Cardiac fibroblast (primary cell): ENCODE data around the gene NBEA.

DNA sequence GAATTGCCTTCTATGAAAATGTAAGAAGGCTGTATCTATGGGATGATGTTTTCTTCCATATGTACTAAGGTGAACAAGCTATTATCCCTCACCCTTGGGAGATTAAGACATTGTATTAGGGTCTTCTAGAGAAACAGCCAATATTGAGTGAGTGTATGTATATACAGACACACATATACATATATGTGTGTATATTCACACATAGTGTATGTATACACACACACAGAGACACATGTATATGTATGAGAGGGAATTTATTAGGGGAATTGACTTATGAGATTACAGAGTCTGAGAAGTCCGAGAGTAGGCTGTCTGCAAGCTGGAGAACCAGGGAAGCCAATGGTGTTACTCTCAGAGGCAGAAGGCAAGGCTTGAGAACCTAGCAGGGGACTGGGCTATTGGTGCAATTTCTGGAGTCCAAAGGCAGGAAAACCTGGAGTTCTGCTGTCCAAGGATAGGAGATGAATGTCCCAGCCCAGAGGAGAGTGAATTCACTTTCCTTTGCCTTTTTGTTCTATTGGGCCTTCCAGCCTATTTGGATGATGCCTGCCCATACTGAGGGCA lies 86.0 kb downstream of the PDS5B start:
- RRBS: no CpG with 5 or more reads among the region's 1 CpG

- RRBS: no CpG with 5 or more reads among the region's 3 CpGs
These were observed 178.2 kb downstream of the PDS5B start for GRCh38 chr13:32764330-32764986.

- RRBS: no CpG with 5 or more reads among the region's 9 CpGs
These were observed 109.9 kb downstream of the KL start for GRCh38 chr13:33125911-33126665.

DNA sequence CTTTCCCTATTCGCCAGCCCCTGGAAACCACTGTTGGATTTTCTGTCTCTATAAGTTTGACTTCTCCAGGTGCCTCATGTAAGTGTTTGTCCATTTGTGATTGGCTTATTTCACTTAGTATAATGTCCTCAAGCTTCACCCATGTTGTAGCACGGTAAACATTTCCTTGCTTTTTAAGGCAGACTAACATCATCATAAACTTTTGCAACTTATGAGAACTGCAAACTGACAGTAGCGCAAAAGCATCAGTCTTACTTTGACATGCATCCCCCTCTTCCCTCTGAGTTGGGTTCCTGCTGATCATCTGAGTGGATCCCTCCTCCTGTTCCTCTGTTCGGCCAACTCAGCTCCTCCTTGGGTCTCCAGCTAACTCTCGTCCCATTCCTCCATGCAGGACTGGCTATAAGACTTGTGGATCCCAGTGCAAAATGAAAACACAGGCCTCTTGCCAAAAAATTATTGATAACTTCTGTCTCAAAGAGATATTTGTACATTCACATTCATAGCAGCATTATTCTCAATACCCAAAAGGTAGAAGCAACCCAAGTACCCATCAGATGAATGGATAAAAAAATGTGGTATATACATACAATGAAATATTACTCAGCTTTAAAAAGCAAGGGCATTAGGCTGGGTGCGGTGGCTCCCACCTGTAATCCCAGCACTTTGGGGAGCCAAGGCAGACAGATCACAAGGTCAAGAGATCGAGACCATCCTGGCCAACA lies 64.2 kb downstream of the STARD13 start:
- RRBS: no CpG with 5 or more reads among the region's 7 CpGs

GRCh38 chr13:33262117-33262508 lies 23.4 kb downstream of the STARD13 start:
- RRBS: no CpG with 5 or more reads among the region's 6 CpGs

DNA sequence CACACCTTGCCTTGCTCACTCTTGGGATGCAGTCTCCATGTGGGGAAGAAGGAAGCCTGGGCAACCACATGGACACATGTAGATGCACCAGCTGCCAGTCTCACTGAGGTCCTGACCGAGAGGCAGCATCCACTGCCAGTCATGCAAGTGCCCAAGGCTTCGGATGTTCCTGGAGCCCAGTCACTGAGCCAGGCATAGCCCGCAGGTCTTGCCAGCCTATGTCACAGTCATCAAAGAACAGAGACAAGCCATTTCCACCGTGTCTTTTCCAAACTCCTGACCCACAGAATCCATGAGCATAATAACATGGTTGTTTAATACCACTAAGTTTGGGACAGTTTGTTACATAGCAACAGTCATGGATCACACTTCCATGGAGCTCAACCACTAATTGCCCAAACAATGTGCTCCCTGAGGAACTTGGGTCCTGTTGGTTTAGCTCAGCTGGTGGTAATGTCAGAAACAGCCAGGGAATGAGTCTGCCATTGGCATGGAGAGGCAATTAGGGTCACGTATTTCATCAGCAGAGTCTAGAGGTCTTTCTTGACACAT lies 21.5 kb downstream of the STARD13 start:
- RRBS: no CpG with 5 or more reads among the region's 5 CpGs

- RRBS: no CpG with 5 or more reads among the region's 3 CpGs
These were observed 31.9 kb upstream of the STARD13 start for GRCh38 chr13:33317387-33317894.

DNA sequence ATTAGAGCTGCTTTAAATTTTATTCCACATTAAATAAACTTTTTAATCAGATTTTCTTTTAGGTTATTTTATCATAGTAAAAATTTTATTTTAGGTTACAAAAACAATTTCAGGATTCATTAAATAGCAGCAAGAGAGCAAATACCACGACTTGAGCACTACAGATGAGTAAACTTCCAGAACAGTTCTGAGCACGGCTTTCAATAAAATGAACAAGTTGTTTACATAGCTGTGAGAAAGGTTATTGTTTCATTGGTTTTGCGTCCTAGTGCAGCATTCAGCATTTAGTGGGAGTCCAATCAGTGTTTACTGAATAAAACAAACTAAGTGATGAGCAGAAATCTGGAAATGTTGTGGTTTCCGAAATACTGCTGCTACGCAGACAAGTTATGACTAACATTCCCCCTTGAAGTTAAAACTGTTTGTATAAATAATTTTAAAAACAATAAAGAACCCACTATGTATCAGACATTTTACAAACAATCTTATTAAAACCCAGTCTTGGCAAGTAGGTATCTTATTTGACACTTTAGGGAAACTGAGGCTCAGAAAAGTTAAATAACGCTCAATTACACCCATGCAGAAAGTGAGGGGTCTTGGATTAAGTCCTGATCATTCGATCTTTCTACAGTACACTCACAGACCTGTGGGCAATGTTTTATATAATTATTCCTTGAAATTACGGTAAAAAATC lies 251.5 kb upstream of the STARD13 start:
- RRBS: no CpG with 5 or more reads among the region's 8 CpGs

GRCh38 chr13:33610365-33610690 lies 207.6 kb upstream of the RFC3 start:
- RRBS: no CpG with 5 or more reads among the region's 7 CpGs

DNA sequence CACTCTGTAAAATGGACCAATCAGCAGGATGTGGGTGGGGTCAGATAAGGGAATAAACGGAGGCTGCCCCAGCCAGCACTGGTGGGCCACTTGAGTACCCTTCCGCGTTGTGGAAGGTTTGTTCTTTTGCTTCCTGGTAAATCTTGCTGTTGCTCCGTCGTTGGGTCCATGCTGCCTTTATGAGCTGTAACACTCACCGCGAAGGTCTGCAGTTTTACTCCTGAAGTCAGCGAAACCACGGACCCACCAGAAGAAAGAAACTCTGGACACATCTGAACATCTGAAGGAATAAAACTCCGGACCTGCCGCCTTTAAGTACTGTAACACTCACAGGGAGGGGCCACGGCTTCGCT lies 135.1 kb upstream of the RFC3 start:
- RRBS: no CpG with 5 or more reads among the region's 13 CpGs

DNA sequence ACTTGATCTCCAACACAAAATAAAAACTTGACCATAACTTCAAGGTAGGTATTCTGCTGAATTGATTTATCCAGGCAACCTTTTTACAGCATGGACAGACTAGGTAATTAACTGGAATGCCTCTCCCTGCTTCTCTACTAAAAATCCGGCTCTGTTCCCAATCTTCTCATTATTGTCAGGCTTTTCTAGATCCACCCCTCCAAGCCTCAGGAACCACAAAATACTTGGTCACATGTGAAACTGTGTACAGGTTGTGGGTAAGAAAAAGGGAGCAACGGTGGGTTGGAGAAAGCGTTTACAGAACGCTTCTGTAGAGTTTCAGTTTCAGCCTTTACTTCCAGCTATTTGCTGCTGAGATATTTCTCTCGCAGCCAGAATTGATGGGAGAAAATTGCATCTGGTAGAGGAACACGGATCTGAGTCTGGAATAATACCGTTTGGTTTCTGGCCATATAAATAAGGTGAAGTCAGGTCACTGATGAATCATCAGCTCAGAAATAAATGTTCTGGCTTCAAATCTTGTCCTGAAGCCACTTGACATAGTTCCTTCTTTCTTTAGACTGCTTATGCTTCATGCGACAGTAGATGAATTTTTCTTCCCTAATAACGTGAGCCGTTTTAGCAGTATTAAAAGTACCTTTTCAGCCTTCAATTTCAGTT lies 20.4 kb upstream of the RFC3 start:
- RRBS: no CpG with 5 or more reads among the region's 10 CpGs

GRCh38 chr13:33832710-33833446 lies 14.9 kb downstream of the RFC3 start:
- RRBS: no CpG with 5 or more reads among the region's 6 CpGs

DNA sequence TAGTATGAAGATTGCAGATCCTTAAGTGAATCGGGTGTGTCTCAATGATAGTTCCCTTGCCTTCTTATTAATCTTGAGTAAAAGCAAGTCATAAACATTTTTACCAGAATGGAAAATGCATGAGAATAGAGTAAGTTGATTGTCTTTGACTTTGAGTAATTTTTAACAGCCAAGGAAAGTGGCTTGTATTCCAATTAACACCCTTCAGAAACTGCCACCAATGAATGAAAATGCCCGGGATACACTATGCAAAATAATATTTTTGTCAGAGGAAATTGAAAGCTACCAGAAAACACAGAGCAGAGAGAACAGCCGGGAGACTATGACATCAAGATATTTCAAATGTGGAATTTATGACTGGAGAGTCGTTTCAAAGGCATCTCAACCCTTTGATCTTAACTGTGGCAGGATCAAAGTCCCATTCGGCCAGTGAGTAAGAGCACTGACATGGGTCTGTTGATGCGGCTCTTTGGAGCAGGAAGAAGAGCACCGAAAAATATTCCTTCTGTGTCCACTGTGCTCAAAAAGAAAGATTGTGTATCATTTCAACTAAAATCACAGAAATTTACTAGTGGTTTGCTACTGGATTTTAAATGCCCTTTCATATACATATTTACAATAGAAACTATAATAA lies 201.8 kb downstream of the RFC3 start:
- RRBS: 65% methylated on average over 2 of the region's 7 CpGs

- RRBS: 1% methylated on average over 19 of the region's 65 CpGs
These were observed at the start of gene NBEA for GRCh38 chr13:34941380-34942580. Gene NBEA, plus strand, starts transcription at chr13:34942270.

DNA sequence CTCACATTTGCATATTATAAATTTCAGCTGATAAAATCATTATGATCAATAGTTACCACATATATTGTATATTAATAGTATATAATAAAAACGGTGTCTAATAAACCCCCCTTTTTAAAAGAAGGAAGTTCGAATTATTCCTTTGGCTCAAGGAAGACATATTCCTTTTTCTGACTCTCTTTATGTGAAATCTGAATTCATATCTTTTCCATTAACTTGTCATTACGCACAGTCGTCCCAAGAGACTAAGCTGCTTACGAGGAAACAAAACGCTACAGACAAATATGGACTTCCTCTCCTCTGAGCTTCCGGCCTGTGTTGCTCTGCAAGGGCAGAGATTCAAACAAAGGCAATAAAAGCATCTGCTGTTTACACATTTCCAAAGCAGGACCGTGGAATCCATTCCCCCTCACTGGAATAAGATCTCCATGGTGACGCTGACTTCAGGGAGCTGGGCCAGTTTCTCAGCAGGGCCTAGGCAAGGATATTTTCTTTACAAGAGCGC lies 177.8 kb downstream of the DCLK1 start:
- RRBS: no CpG with 5 or more reads among the region's 10 CpGs

DNA sequence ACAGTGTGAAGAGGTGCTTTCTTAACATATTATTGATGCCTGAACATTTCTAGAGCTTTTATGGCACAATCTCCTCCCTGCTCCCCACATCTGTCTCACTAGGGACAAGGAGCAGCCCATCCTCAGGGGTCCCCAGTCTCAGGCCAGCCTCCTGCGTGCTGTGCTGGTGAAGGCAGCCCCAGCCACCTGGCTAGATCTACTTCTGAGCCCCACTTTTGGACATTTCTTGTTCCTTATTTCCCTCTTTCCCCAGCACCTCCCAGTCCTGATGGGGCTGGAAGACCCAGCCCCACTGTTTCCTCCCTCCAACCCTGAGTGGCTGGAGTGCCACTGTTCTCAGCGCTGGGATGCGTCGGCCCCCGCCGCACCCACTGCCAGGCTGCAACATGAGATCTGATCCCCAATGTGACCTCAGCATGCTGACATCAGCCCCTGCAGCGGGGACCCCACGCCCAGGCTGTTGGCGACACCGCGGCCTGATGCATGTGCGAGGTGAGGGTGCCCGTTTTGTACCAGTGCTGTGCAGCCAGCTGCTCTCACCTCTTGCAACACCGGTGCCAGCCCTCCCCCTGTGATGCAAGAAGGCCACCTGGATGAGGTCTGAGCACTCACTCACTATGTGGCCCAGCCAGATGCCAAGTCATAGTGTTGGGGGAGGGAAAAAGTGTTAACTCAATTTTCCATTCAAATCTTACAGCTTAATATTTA lies 143.2 kb downstream of the DCLK1 start:
- RRBS: no CpG with 5 or more reads among the region's 14 CpGs

DNA sequence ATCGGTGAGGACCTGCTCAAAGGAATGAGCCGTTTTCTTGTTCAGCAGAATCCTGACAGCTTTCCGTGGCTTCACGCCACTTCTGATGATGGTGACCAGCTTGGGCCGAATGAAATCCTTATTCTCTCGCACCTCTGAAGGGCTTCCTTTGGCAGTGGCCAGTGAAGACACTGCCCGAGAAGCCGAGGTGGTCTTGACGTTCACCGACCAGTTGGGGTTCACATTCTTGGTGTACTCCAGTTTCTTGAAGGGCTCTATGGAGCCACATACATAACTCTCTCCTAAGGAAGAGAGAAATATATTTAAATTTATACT lies 19.3 kb downstream of the DCLK1 start:
- RRBS: no CpG with 5 or more reads among the region's 10 CpGs

GRCh38 chr13:36680587-36681467 lies 7.0 kb downstream of the SERTM1 start:
- RRBS: no CpG with 5 or more reads among the region's 13 CpGs

DNA sequence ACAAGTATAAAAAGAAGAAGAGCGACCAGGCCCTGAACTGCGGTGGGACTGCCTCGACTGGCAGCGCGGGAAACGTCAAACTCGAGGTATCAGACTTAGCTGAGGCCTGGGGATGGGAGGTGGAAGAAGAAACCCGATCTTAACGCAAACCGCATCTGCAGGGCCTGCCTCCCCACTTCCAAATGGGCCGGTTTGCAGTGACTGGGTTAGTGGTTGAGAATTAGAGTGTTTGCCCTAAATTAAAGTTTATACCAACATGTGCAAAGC lies 783 bp downstream of the RFXAP start:
- RRBS: no CpG with 5 or more reads among the region's 11 CpGs

- RRBS: 0% methylated on average over 6 of the region's 29 CpGs
These were observed 725 bp downstream of the ALG5 start for GRCh38 chr13:36998173-36999057.